Bronchus fibroblast of lung (primary cell): ENCODE measurements around the genes TMEM89, ARIH2, BSN and IP6K1.

- RAMPAGE, long total RNA: no peak
Observed at GRCh38 chr3:48621500-48622068, at the start of gene TMEM89. Gene TMEM89 (minus strand): TSS chr3:48621769.

DNA sequence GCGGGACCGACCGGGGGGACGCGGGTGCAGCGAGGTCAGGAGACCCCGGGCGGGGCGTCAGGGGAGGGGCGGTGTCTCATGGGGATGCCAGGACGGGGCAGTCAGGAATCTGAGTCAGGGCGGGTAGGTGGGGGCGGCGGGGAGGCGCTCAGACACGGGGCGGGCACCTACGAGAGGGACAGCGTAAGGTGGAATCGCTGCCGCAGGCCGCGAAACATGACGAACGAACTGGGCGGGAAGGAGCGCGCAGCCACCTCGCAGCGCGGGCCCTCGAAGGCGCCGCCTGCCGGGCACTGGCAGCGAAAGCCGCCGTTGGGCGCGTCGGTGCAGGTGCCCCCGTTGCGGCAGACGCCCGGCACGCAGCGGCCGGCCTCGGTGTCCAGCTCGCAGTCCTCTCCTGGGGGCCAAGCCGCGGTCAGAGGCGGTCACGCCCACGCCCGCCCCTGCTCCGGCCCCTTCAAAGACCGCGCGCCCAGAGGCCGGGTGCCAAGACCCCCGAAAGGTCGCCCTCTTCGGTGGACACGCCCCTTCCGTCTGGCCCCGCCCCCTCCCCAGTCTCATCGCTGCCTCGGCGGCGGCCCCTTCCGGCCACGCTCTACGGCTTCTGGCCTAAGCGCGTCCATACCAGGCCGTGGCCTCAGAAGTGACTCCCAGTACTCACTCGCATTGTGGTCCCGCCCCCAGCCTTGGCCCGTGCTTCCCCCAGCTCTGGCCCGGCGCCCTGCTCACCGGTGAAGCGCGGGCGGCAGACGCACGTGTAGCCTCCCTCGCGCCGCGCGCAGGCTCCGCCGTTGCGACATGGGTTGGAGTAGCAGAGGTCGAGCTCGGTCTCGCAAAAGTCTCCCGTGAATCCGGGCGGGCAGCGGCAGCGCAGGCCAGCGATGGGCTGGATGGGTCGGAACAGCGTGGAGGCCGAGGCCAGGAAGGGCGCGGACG is 6.4 kb downstream of the CELSR3 start:
- RAMPAGE, long total RNA: no peak

- RAMPAGE, long total RNA: no peak
Observed at GRCh38 chr3:48690954-48691341, 5.2 kb upstream of the NCKIPSD start.

DNA sequence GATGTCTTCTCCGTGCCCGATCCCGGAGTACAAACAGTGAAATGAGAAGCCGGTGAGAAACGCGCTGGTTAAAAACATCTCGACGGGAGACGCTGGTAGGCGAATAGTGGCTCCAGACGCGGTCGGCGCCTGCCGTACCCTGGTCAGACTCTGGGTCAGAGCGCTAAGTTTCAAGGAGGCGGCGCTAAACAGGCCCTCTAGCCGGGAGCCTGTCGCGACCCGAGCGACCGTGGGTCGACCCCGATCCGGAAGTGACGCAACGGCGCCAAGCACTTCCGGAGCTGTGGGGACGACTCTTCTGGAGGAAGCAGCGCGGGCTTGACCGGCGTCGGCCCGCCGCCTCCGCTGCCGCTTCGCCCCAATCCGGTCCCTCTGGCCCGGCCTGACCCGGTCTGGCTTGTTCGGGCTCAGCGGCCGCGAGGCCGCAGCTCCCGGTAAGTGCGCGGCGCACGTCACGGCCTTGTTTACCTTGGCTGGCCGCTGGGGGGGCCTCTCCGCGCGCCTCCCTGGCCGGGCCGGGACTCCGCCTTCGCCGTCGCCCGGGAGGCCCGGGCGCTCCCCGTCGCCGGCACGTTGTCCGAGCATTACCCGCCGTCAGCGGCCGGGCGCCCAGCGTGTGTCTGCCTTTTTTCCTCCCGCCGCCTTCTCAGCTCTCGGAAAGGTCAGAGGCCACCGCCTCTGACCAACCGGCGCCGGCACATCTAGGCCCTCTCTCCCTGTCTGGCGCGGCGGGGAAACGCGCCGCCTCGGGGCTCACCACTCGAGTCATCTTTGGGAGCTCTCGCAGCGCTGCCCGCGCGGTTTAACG is at the start of gene ARIH2:
ARIH2 (plus strand) TSS at position 278 of the 808 bp plus-strand sequence.
- RAMPAGE, long total RNA: start-site peak on the minus strand centred at position 237 of the sequence, 33 bp wide, 5 and 5 reads in 2 replicates; start-site peak on the plus strand centred at position 302 of the sequence, 53 bp wide, 444 and 361 reads in 2 replicates

DNA sequence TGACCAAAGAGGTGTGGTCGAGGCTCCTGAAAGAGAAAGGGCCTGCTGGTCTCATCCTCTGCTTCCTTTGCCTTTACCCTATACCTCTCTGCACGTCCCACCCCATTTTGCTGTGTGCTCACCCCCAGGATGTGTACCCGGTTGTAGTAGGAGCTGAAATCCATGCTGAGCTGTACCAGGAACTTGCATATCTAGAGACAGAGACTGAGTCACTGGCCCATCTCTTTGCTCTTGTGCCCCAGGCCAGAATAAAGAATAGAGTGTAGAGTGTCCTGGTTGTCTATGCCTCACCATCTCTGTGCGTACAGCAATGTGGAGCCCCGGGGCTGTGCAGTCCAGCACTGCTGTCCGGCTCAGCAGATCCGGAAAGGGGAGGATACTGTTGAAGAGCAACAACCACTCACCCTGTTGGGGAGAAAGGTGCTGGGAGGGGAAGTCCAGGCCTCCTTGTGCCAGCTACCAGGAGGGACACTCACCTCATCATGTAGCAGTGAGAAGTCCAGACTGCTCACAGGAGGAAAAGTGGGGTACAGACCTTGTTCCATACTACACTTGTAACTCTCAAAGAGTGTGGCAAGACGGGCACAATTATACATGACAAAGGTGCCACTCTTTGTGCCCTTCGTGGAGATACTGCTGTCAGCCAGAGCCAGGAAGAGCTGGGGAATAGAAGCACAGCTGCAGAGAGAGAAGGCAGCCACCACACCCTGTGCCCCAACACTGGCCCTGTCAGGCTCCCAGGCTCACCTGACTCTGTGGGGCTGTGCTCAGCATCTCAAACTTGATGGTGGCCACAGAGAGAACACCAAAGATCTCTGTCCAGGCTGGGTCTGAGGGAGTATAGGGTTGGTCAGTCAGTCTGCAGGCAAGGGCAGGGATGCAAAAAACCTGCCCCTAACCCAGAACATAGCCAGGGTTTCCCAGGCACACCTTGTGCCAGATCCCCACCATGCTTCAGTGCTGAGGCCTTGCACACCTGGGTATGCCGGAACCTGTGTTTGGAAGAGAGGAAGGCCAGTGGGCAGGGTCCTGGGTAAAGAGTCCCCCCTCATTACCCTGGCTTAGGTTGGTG is 2.4 kb downstream of the DALRD3 start:
- RAMPAGE, long total RNA: no peak

- RAMPAGE, long total RNA: no peak
Observed at GRCh38 chr3:49092639-49092782, 1.4 kb downstream of the QRICH1 start.

DNA sequence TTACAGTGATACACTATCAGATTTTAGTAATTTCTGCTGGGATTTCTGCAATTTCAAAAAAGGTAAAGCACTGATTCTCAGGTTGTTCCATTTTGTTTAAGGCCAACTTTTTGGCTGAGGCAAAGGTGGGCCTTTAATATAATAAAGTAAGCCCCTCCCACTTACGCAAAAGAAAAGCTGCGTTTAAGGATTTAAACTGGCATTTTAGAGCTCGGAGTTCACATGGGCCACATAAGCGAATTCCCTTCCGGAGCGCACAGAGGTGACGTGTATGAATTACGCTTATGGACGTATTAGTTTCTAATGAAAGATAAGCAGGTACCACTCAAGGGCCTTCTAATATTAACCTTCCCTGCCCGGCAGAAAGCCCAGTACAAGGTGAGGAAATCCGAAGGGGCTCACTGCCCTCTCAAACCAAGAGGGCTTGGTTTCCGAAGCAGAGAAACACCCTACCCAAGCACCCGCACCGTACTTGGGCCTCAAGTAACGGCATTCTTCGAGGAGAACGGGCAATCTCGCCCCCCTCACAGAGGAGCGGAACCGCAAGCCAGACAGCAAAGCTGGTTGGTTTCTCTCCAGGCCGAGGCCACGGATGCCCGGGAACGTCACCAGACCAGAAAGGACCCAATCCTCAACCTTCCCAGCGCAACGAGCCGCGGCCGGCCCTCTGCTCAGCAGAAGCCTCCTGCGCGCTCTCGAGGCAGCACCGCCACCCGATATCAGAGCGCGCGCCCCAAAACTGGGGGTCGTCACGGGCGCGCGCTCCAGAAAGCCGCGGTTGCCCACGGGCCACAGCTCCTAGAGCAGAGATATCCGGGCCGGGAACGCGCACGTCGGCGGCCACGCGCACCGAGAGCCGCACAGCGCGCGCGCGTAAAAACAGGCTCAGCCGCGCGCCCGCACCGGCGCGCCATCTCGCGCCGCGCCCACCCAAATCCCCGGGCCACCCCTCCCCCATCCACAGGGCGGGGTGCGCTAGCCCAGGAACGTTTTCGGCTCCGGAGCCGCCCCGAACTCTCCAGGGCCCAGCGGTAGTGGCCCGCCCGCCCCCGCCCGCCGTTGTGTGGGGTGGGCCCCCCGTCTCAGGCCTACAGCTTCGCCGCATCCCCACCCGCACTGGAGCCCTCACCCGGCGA is 720 bp downstream of the QRICH1 start:
- RAMPAGE, long total RNA: no peak

DNA sequence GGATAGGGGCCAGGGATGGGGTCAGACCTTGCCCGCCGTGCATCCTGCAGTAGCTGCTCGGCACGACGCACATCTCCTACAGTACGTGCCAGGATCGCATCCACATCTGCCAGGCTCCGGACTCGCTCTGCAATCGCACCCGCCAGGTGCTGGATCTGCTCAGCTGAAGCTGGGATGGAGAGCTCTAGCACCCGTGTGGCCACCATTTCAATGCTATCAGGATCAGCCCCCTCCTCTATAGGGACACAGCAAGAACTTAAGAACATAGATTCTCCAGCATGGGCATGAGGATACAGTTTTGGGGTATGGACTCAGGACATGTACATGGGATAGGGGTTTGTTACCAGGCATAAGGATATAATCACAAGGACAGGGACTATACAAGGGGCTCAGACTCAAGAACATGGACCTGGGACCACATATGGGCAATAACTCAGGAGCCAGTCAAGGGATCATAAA is 1.5 kb upstream of the USP19 start:
- RAMPAGE, long total RNA: no peak

- RAMPAGE, long total RNA: no peak
Observed at GRCh38 chr3:49133310-49134152, 681 bp upstream of the LAMB2 start.

GRCh38 chr3:49182076-49182489 is 9.6 kb downstream of the C3orf84 start:
- RAMPAGE, long total RNA: no peak

DNA sequence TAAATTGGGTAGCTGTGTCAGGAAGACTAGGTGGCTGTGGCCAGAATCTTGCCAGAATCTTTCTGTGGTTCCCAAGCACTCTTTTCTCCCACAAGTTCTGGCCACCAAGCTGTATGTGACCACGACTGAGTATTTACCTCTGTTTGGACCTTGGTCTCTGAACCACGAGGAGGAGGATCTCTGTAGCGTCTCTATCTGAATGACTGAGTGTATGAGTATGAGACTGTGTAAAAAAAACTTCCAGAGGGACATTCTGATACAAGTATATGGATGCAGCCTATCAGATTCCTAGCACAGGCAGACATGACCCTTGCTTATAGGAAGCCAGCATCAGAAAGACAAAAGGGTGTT is 30.6 kb downstream of the DAG1 start:
- RAMPAGE, long total RNA: no peak

DNA sequence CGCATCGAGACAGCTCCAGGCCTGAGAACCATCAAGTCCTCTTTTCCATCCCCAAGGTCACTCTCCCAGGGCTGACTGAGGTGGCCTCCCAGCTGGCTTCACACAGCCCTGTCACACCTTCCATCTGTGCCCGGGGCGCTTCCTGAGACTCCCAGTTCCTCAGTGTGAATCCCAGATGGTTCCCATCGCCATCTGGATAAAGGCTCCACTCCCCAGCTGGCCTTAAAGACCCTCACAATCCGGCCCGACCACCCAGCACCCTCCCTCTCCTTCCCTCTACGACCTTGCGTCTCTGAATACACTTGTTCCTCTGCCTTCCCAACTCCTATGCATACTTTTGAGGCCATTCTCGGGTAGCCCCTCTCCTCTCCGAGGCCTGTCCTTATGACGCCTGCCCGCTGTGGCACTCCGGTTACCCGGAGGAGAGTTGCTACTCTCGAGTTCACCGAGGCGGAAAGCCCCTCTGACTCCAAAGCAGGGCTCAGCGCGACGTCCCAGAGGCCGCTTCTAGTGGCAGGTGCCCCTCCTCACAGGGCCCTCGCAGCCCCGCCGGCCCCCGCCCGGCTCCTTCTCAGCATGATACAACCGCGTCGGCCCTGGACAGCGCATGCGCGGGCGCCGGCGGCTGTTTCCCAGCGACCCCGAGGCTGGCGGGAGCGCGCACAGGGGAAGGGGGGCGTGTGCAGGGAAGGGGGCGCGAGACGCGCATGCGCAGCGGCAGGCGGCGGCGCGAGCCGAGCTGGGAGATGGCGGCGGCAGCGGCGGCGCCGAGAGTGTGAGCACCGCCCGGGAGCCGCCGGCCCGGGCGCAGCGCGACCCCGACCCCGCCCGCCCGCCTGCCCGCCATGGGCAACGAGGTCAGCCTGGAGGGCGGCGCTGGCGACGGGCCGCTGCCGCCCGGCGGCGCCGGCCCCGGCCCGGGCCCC is at the start of gene BSN:
BSN (plus strand) TSS at position 720 of the 926 bp plus-strand sequence.
- RAMPAGE, long total RNA: no peak

GRCh38 chr3:49674509-49674923 is 365 bp downstream of the APEH start:
- RAMPAGE, long total RNA: no peak

DNA sequence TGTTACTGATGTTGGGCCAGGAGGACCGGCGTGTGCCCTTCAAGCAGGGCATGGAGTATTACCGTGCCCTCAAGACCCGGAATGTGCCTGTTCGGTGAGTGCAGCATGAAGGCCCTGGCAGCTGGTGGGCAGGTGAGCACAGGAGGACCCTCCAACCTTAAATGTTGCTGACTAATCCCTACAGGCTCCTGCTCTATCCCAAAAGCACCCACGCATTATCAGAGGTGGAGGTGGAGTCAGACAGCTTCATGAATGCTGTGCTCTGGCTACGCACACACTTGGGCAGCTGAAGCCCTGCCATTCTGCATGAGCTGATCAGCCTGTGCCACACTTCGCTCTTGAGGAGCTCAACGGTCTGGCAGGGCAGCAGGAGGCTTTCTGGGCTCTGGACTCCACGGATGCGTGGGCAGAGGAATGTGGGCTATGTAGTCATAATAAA is 6.2 kb downstream of the MST1 start:
- RAMPAGE, long total RNA: no peak

- RAMPAGE, long total RNA: no peak
Observed at GRCh38 chr3:49688312-49688515, 1.1 kb downstream of the MST1 start.

- RAMPAGE, long total RNA: start-site peak on the minus strand at chr3:49786508-49786546, 40 and 38 reads in 2 replicates
Observed at GRCh38 chr3:49785755-49786618, at the start of gene IP6K1. Gene IP6K1 (minus strand): TSS chr3:49786542.

- RAMPAGE, long total RNA: no peak
Observed at GRCh38 chr3:49898942-49899305, 4.7 kb downstream of the MST1R start.

DNA sequence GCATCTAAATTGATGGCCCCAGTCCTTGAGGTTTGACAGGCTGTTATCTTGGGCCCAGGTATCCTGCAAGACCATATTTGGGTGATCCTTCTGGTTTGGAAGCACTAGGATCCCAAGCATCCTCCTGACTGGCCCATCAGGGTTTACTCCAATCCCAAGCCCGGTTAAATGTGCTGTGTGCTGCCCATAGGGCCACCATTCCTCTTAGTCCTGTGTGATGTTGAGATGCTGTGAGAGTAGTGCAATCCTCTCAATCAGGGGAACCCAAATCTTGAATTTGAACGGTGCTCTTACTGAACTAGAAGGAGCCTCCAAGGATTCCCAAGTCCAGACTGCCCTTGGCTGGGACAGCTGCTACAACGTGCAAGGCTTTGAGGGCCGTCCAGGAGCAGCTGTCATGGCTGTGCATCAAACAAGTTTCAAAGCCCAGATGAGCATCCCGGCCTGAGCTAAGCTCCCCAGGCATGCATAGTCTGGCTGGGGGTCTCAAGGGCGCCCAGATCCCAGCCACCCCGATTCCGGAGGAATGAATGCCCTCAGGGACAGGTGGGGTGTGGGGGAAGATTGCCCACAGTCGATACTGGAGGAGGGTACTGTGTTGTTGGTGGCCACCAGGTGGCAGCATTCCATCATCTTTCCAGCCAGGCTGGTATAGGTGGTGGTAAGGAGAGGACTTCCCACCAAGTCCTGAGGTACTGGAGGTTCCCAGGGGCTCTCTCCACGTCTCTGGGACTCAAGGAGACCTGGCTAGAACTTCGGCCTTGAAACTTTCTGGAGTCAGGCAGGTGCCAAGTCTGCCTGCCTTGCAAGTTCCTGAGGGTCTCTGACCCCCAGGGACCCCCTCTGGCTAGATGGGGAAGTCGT is 32.6 kb downstream of the RBM5 start:
- RAMPAGE, long total RNA: no peak

DNA sequence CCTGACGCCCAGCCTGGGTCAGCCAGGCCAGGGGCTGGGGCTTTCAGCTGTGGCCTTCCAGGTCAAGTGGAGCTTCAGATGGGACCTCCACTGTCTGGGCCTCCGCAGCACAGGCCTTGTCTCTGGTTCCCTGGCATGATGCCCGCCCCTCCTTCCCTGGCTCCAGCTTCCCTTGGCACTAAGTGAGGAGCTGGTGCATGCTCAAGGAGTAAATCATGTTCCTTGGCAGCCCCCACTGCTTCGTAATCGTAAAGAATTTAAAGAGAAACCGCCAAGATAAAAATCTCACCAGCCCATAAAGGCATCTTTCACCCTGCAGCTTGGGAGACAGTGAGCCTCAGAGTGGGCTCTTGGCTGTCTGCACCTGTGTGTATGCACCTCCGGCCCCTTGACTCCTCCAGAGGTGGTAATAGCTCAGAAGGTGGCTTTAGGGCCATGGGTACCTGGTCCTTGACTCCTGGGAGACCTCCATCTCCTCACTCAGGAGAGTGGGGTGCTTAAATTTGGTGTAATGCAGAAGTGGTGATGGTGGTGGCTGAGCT is 9.0 kb downstream of the SEMA3F start:
- RAMPAGE, long total RNA: no peak

GRCh38 chr3:50165922-50166777 is 11.0 kb downstream of the SEMA3F start:
- RAMPAGE, long total RNA: no peak